Ovary (tissue), 7 donors: ENCODE measurements around a stretch of chr10.

GRCh38 chr10:31404432-31405050 is 85.5 kb downstream of the ZEB1 start:
- PRO-cap, 7 experiments = no peak in any of the 7 experiments
- RAMPAGE, long total RNA, 2 experiments = no peak in any of the 2 experiments

DNA sequence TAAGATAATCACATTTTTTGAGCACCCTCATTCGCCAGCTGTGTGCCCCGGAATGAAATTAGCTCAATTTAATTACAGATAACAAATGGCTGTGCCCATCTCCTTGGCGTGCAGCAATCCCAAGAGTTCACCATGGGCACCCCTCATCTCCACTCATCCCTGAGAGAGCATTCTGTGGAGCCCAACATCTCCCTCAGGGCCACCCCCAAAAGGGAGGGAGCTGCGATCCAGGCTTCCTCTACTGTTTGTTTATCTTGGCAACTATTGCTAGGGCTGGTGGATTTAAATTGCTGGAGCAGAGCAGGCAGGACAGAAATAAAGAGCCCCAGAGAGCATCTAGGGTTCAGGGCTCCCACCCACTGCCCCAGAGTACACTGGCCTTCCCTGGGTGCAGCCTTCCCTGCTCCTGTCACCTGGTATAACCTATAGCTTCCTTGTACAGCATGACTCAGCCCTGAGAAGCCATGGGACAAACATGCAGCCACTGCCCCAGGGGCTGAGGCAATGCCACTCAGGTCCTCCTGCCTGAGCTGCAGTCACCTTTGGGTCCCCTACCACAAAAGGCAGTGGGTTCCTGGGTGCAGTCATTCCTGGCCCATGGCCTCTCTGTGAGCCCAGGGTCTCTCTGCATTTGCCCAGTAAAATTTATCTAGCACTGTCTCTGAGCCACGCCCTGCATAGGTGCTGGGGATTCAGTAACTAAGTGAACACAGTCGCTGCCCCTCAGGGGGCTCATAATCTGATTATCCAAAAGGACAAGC is 263.7 kb downstream of the ZEB1 start:
- PRO-cap, 7 experiments = no peak in any of the 7 experiments
- RAMPAGE, long total RNA, 2 experiments = no peak in any of the 2 experiments

DNA sequence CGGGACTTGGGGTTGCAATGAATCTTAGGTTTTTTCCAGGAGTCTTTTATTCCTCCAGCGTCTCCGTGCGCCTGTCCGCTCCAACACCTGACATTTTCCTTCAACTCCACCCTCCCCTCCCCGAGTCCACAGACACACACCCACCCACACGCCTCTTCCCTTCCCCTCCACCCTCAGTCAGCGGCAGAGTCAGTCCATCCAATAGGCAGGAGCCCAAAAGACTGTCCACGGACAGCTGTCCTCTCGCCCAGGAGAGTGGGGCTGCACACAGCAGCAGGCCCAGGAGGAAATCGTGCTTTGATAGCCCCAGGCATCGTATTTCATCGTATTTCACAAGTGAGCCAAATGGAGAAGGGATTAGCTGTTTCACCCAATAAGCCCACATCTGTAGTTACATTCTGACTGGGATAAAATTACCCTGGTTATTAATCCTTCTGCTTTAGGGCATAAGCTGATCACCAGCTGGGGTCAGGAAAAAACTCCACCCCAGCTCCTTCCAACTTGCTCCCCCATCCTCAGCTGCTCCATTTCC is 285.1 kb downstream of the ZEB1 start:
- PRO-cap, 7 experiments = peak in 7 of 7 experiments; most common minus-strand start position 294 of the sequence (in 7)
- RAMPAGE, long total RNA, 2 experiments = no peak in any of the 2 experiments

- PRO-cap, 7 experiments = no peak in any of the 7 experiments
- RAMPAGE, long total RNA, 2 experiments = no peak in any of the 2 experiments
Measured at GRCh38 chr10:31631050-31631584, 297.5 kb downstream of the ARHGAP12 start.

GRCh38 chr10:31707351-31708509 is 220.9 kb downstream of the ARHGAP12 start:
- PRO-cap, 7 experiments = peak in 4 of 7 experiments; most common plus-strand start chr10:31707883 (in 4); most common minus-strand start chr10:31707746 (in 1)
- RAMPAGE, long total RNA, 2 experiments = no peak in any of the 2 experiments

DNA sequence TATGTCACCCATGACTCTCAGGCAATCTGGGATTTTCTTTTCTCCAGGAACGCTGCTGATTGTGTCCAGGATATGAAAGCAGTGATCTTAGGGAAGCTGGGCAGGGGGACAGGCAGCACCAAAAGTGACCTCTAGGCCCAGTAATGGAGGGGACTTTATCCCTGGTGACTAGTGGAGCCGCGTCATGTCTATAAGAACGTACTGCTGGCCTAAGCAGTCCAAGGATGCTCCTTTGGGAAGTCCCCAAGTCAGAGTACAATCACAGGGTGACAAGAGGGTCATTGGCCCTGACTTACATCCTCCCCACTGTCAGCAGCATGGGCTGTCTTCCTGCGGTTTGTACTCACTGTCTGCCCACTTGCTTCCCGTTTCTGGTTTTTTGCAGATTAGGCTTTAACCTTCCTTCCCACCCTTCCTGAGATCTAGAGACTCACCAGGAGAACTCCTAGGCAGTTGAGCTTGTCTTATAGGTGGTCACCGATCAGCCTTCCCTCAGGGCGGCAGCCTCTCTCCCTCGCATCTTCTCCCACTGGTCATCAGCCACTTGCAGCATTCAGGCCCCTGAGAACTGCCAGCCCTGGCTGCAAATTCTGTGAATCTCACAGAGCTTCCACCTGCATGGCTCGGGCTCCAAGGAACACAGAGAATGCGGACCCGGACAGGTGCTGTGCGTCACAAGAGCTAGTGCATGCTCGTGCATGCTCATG is 177.2 kb downstream of the ARHGAP12 start:
- PRO-cap, 7 experiments = no peak in any of the 7 experiments
- RAMPAGE, long total RNA, 2 experiments = no peak in any of the 2 experiments

- PRO-cap, 7 experiments = peak in 5 of 7 experiments; most common plus-strand start chr10:31759288 (in 2); most common minus-strand start chr10:31759192 (in 3)
- RAMPAGE, long total RNA, 2 experiments = no peak in any of the 2 experiments
Measured at GRCh38 chr10:31759023-31759660, 169.5 kb downstream of the ARHGAP12 start.

DNA sequence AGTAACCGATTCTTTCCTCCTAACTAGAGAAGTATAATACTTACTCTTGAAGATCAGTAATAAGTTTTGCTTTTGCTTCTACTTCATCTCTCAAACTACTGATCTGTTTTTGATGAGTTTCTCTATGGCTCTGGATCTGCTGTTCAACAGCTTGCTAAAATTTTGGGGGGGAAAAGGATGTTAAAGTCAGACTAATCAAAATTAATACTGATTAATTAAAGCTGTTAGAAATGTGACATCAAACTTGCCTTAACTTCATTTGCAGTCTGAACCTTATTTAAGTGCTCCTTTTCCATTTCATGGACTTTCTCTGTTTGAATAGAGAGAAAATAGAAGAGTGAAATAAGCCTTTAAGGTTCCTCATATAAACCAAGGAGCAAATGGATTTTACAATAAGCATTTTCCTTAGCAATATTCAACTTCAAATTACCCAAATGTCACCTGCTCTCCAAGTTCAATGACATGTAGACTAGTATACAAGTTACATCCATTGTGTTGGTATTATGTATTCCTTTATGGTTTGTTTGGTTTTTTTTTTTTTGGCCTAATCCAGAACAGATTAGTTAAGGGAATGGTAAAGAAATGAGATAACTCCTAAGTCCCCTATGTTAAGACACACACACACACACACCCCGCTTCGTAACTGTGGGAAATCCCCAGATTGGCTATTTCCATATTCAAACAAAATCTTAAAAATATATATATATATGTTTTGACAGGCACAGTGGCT is 35.1 kb downstream of the KIF5B start:
- PRO-cap, 7 experiments = no peak in any of the 7 experiments
- RAMPAGE, long total RNA, 2 experiments = no peak in any of the 2 experiments

GRCh38 chr10:32021985-32022431 is 34.2 kb downstream of the KIF5B start:
- PRO-cap, 7 experiments = no peak in any of the 7 experiments
- RAMPAGE, long total RNA, 2 experiments = no peak in any of the 2 experiments

GRCh38 chr10:32148852-32149820 is 92.9 kb upstream of the KIF5B start:
- PRO-cap, 7 experiments = peak in 3 of 7 experiments; most common plus-strand start chr10:32149625 (in 1); most common minus-strand start chr10:32149407 (in 2)
- RAMPAGE, long total RNA, 2 experiments = no peak in any of the 2 experiments

DNA sequence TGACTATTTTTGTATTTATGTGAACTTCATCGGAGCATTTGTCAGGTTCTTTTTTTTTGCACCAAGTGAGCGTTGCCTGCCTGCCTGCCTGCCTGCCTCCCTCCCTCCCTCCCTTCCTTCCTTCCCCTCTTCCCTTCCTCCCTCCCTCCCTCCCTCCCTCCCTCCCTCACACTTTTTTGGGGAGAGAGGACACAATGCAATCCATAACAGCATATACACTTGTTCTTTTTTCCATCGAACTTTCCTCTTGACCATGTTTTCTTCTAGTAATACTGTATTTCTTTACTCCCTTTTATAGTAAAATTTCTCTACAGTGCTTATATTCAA is 833 bp downstream of the CCDC7 start:
- PRO-cap, 7 experiments = peak in 7 of 7 experiments; most common plus-strand start position 169 of the sequence (in 6); most common minus-strand start position 110 of the sequence (in 6)
- RAMPAGE, long total RNA, 2 experiments = no peak in any of the 2 experiments

DNA sequence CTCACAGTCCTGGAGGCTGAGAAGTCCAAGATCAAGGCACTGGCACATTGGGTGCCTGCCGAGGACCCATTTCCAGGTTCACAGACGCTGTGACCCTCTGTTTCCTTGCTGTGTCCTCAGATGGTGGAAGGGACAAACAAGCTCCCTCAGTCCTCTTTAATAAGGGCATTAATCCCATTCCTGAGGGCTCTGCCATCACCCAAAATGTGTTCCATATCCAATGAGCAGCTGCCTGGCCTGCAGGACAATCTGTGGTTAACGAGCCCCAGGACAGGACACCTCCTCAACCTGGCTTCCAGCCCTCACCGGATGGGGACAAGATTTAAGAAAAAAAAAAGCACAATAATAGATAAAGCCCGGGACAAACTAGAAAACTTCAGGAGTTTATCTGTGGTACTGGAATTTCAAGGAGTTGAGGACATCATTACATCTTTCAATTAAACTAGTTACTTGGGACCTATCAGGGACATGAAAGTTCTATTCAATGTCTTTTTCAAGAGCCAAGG is 67.4 kb downstream of the ITGB1 start:
- PRO-cap, 7 experiments = no peak in any of the 7 experiments
- RAMPAGE, long total RNA, 2 experiments = no peak in any of the 2 experiments

- PRO-cap, 7 experiments = no peak in any of the 7 experiments
- RAMPAGE, long total RNA, 2 experiments = no peak in any of the 2 experiments
Measured at GRCh38 chr10:32939637-32940347, 18.2 kb downstream of the ITGB1 start.

DNA sequence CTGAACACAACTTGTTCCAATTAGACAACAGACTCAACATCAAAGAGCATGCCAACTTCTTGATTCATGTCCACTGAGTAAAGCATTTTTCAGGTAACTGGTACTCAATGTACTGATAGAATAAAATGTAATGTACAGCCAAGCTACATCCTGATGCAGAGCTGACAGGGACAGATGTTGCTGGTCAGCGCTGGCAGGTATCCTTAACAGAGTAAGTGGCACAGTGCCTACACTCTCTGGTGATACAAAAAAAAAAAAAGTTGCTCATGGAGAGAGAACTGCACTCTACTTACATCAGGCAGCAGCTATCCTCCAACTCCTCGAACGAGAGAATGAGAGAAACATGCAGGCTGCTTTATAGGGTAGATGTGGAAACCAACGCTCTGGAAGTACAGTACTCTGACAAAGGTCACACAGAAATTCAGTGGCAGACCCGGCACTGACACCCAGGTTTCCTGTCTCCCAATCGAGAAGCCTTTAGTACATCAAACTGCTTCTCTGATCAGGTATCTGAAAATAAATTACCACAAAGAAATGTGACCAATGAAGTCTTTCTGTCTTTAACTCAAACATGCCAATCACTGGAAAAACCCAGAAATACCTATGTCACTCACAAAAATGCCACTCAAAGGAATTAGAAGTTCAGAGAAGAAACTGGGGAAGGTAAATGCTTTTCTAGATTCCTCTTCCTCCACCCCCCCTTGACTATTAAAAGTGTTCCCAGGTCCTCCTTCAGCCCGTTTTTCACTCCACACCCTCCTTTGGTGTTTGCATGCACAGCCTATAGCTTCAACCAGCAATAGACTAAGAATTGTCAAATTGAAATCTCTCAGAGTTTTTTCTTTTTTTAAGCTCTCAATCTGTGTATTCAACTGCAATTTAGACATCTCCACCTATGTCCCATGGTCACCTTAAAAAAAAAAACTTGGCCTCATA is 4.5 kb downstream of the ITGB1 start:
- PRO-cap, 7 experiments = no peak in any of the 7 experiments
- RAMPAGE, long total RNA, 2 experiments = no peak in any of the 2 experiments

DNA sequence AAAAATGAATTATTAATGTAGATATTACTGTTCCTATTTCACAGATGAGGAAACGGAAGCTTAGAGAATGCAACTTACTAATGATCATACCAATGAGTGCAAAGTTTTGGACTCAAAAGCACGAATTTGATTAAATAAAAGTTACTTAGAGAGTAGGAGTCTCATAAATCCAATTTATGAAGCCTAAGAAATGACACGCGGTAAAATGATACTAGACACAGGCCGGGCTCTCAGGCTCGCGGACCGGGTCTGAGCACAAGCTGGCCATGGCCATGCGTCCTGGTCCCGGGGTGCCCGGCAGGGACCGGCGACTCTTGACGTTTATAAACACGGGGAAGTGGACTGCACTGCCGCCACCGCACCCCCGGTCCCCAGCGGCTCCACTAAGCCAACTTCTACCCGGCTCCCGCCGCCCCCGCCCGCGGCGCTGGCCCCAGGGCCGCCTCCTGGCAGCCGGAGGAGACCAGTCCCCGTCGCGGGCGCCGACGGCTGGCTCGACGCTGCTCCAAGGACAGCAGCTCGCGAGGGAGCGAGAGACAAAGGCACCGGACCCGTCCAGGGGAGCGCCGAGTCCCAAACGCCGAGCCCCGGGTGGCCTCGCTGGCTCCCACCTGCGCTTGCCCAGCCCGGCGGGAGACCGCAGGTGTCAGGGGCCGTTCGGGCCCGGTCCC is 747 bp downstream of the ITGB1 start:
- PRO-cap, 7 experiments = peak in 7 of 7 experiments; most common plus-strand start position 473 of the sequence (in 7); most common minus-strand start position 242 of the sequence (in 1)
- RAMPAGE, long total RNA, 2 experiments = no peak in any of the 2 experiments

DNA sequence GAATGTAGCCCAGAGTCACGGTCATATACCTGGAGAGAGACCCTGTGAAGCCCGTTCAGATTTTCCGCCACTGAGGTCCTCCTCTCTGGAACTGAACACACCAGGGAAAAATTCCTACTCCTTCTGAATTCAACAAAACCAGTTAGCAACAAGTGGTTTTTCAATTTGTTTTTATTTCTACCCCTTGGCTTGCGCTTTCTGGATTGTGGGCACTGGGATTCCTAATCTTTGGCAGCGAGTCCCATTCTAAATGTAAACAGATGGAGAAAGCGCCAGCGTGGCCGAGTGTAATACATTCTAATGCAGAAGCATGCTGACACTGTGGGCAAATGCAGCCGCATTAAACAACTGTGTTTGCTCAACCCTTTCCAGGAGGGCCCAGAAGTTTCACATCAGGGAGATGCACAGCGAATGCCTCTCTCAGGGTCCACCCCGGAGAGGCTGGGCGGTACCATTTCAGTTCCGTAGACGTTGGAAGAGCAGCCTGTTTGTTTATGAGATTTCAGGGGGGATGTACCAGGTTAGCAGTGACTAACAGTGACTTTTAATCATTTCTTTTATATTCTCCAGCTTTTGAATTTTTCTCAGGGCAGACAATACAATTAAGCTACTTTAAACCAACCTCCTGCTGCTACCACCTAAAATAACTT is 164.0 kb upstream of the ITGB1 start:
- PRO-cap, 7 experiments = peak in 2 of 7 experiments; most common plus-strand start position 459 of the sequence (in 2); most common minus-strand start position 321 of the sequence (in 1)
- RAMPAGE, long total RNA, 2 experiments = no peak in any of the 2 experiments

DNA sequence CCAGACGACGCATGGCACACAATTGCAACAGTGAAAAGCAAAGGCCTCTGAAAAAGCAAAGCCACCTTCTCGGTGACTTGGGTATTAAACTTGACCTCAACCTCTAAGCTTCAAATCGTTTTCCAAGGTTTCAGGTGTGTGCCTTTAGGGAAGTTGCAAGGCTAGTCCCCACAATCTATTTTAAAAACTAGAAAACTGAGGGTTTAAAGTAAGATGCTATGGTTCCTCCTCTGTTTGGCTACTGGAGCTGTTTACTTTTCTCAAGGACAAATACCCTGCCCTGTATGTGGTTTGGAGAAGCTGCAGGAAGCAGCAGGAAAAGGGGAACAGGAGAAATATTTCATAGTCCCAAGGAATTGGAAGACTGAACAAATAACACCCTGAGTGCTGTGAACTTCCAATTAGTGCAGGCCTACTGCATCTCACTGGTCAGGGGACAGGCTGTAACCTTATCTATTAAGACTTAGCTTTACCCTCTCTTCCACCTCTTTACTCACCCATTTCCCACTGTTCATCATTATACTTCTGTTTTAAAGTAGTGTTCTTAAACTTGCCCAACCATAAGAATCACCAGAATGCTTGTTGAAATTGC is 135.8 kb downstream of the NRP1 start:
- PRO-cap, 7 experiments = peak in 1 of 7 experiments; most common plus-strand start position 280 of the sequence (in 1); most common minus-strand start position 243 of the sequence (in 1)
- RAMPAGE, long total RNA, 2 experiments = no peak in any of the 2 experiments

DNA sequence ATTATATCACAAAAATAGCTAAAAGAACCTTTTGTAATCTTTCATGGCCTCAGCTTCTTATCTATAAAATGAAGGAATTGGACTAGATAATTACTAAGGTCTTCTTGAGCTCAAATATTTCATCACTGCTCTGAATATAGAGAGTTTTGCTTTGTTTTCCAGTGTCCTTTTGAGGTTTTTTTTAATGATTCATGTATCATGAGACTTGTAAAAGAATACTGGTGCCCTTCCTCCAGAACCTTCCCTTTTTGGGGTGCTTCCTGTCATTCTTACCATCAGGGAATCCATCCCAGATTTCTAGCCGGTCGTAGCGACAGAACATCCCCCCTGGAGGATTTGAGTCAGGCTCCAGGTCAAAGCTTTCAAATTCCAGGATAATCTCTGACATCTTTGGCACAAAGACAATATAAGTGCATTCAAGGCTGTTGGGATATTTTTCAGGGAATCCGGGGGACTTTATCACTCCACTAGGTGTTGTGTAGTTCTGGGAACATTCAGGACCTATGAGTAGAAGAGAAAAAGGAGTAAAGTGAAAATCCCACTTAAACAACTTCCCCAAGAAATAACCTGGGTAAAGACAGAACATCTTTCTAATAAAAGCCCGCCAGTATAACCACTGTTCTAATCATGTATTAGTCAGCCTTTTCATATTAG is 71.0 kb downstream of the NRP1 start:
- PRO-cap, 7 experiments = no peak in any of the 7 experiments
- RAMPAGE, long total RNA, 2 experiments = no peak in any of the 2 experiments

DNA sequence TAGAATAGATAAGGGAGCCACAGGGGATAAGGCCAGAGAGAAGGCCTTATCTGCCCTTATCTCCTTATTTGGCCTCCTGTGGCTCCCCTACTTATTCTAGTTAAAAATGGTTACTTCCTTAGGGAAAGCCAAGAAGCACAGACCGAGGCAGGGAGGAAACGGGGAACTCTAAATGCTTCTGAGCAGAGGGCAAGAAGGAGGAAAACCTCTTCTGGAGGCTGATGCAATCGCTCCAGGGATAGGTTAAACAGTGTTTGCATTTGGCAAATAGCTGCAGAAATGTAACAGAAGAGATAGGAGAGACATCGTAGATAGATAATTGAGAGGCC is 18.6 kb downstream of the NRP1 start:
- PRO-cap, 7 experiments = no peak in any of the 7 experiments
- RAMPAGE, long total RNA, 2 experiments = no peak in any of the 2 experiments

DNA sequence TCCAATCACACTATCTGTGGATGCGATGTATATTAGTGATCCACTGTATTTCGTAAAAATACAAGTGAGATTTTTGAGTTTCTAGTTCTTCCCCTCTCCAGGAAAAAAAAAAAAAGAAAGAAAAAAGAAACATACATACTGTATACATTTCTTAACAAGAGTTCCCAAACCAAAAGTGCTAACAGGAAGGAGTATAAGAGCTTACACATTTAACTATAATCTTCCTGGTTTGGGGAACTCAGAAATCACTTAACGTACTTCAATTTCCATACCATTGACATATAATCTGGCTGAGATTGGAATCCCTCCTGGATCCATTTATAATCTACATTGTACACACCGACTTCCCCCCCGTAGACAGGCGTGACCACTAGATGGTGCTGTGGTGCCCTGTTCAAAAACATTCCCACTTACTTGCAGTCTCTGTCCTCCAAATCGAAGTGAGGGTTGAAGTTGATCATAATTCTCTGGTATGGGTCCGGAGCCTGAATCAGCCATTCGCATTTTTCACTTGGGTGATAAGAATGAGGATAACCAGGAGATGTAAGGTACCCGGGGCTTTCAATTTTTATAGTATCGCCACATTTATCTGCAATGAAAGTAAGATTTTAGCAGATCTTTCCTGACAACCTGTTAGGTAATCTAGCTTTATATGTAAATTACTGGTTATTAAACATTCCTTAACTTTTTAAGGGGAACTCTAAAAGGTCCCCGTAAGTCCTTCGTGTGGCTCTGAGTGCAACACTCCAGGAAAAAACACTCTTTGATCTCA is 4.0 kb downstream of the NRP1 start:
- PRO-cap, 7 experiments = no peak in any of the 7 experiments
- RAMPAGE, long total RNA, 2 experiments = no peak in any of the 2 experiments